ENCODE data around the genes PPAN, RAVER1 and KRI1.

DNA sequence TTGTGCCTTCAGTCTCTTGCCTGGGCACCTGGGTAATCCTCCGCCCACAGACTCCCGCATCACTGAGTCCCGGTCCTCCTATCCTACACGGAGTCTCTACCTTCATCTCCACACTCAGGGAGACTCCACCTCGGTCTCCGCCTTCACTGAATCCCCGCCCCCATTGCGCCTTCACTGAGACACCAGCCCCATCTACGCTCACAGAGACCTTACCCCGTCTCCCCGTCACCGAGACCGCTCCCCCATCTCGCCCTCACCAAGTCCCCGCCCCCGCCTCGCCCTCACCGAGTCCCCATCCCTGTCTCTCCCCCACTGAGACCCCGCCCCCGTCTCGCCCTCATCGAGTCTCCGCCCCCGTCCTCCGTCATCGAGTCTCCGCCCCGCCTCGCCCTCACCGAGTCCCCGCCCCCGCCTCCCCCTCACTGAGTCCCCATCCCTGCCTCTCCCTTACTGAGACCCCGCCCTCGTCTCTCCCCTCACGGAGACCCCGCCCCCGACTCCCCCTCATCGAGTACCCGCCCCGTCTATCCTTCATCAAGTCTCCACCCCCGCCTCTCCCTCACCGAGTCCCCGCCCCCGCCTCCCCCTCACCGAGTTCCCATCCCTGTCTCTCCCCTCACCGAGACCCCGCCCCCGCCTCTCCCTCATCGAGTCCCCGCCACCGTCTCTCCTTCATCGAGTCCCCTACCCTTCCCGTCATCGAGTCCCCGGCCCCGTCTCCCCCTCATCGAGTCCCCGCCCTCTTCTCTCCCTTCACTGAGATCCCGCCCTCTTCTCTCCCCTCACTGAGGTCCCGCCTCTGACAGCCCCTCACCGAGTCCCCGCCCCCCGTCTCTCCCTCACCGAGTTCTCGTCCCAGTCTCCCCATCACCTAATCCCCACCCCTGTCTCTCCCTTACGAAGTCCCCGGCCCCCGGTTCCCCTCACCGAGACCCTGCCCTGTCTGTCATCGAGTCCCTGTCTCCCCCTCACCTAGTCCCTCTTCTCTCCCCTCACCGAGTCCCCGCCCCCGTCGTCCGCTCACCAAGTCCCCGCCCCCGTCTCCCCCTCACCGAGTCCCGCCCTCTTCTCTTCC lies 23.3 kb upstream of the ZNF846 start:
- RRBS, result no CpG with 5 or more reads among the region's 79 CpGs

GRCh38 chr19:9914346-9914990 lies 21.8 kb downstream of the OLFM2 start:
- RRBS, result 1% methylated on average over 24 of the region's 59 CpGs

- RRBS, result 81% methylated on average over 17 of the region's 32 CpGs
Observed at GRCh38 chr19:9966404-9967102, 30.2 kb upstream of the OLFM2 start.

- RRBS, result 8% methylated on average over 45 of the region's 83 CpGs
Observed at GRCh38 chr19:10105820-10106946, at the start of gene PPAN. PPAN (plus strand) TSS chr19:10106362.

DNA sequence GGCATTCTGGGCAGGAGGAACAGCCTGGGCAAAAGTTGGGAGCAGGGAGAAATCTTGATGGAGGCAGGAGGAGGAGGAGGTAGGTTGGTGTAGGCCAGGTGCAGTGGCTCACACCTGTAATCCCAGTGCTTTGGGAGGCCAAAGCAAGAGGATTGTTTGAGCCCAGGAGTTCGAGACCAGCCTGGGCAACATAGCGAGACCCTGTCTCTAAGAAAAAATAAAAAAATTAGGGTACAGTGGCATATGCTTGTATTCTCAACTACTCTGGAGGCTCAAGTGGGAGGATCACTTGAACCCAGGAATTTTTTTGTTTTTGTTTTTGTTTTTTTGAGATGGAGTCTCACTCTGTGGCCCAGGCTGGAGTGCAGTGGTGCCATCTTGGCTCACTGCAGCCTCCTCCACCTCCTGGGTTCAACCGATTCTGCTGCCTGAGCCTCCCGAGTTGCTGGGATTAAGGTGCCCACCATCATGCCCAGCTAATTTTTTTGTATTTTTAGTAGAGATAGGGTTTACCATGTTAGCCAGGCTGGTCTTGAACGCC lies 7.5 kb upstream of the ICAM4 start:
- RRBS, result no CpG with 5 or more reads among the region's 5 CpGs

DNA sequence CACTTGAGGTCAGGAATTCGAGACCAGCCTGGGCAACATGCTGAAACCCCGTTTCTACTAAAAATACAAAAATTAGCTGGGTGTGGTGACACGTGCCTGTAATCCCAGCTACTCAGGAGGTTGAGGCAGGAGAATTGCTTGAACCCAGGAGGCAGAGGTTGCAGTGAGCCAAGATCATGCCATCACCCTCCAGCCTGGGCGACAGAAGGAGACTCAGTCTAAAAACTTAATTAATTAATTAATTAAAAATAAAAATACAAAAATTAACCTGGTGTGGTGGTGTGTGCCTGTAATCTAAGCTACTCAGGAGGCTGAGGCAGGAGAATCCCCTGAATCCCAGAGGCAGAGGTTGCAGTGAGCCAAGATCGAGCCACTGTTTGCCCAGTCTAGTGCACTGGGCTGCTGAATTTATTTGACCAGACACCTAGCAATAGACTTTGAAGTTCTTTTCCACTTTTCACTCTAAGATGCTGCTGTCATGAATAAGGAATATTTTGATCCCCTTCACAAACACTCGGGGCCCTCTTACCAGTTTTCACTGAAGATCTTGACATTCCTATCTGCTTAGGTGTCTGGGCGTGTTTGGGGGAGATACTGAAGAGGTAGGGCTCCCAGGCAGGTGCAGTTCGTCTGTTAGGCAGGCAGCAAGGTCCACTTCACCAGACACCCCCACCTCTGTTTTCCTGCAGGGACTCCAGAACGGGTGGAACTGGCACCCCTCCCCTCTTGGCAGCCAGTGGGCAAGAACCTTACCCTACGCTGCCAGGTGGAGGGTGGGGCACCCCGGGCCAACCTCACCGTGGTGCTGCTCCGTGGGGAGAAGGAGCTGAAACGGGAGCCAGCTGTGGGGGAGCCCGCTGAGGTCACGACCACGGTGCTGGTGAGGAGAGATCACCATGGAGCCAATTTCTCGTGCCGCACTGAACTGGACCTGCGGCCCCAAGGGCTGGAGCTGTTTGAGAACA lies 3.7 kb upstream of the ICAM4 start:
- RRBS, result no CpG with 5 or more reads among the region's 20 CpGs

DNA sequence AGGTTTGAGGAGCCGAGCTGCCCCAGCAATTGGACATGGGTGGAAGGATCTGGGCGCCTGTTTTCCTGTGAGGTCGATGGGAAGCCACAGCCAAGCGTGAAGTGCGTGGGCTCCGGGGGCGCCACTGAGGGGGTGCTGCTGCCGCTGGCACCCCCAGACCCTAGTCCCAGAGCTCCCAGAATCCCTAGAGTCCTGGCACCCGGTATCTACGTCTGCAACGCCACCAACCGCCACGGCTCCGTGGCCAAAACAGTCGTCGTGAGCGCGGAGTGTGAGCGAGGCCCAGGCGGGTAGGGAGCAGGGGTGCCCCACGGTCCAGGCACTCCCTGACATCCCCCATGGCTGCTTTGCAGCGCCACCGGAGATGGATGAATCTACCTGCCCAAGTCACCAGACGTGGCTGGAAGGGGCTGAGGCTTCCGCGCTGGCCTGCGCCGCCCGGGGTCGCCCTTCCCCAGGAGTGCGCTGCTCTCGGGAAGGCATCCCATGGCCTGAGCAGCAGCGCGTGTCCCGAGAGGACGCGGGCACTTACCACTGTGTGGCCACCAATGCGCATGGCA lies 4.4 kb downstream of the ICAM5 start:
- RRBS, result 98% methylated on average over 10 of the region's 38 CpGs

GRCh38 chr19:10332955-10334003 lies at the start of gene RAVER1:
RAVER1 (minus strand) TSS chr19:10333529.
- RRBS, result 2% methylated on average over 32 of the region's 93 CpGs

- RRBS, result 82% methylated on average over 9 of the region's 19 CpGs
Observed at GRCh38 chr19:10335710-10336179, 2.4 kb upstream of the RAVER1 start.

GRCh38 chr19:10402227-10403061 lies 898 bp downstream of the CDC37 start:
- RRBS, result 3% methylated on average over 3 of the region's 17 CpGs

GRCh38 chr19:10565491-10566549 lies at the start of gene KRI1:
KRI1 (minus strand) TSS chr19:10566010.
- RRBS, result under 1% methylated on average over 32 of the region's 98 CpGs

GRCh38 chr19:10612335-10612891 lies 12.9 kb upstream of the SLC44A2 start:
- RRBS, result no CpG with 5 or more reads among the region's 11 CpGs

DNA sequence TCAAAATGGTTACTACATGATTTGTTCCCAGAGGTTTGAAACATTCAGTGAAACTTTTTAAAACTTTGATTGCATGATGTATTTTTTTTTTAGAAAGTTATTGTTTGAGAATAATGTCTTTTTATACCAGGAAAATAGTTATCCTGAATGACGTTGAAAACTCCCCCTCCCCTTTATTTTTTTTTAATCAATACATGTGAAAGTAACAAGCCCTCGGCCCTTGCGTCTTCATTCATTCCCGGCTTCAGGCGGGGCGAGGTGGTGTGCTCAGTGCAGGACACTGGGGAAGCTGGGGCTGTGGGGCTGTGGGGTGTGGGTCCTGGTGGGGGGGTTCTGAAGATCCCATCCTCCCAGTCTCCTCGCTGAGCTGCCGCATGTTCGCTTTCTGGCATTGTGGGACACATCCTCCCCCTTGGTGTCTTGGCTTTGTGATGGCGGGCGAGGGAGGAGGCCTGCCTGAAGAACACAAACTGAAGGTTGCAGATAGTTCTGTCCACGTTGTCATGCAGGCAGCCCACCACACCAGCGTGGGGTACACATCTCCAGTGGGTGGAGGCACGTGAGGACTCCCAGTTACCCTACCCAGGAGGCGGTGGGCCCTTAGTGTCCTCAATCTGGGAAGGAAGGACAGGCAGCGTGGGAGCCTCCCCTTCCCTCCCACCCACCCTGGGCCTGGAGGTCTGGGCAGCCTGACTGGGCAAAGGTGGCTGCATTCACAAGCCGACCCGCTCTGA lies 15.5 kb upstream of the QTRT1 start:
- RRBS, result no CpG with 5 or more reads among the region's 18 CpGs

DNA sequence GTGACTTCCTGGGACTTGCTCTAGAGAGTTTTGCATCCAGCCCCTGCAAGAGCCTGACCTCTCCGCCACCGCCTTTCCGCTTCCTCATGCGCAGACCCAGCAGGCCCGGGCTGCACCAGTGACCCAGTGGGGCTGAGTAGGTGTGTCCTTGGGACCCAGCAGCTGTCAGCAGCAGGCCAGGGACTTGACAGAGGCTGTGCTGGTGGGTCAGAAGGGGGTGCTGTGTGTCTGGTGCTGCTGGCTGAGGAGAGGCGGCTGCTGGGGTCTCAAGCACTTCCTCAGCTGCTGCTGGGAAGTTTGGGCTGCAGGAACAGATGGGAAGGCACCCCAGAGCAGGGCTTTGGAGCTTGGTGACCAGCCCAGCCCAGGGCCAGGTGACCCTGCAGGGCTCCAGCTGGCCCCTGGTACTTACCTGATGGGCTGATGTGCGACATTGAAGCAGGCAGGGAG lies 13.2 kb upstream of the QTRT1 start:
- RRBS, result no CpG with 5 or more reads among the region's 7 CpGs

GRCh38 chr19:10712546-10713515 lies 5.0 kb upstream of the DNM2 start:
- RRBS, result 100% methylated on average over 5 of the region's 41 CpGs

DNA sequence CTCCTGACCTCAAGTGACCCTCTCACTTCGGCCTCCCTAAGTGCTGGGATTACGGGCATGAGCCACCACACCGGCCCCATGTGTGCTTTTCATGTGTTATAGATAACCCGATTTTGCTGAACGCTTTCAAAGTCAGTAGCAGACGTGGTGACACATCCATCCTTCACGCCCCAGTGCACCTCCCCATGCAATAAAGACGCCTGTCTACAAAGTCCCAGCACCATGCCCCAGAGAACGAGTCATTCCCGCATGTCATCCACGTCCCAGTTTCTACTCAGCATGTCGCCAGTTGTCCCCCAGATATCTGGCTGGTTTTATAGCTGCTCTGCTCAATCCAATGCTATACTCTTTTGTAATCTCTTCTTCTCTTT lies 42.4 kb downstream of the DNM2 start:
- RRBS, result no CpG with 5 or more reads among the region's 12 CpGs

DNA sequence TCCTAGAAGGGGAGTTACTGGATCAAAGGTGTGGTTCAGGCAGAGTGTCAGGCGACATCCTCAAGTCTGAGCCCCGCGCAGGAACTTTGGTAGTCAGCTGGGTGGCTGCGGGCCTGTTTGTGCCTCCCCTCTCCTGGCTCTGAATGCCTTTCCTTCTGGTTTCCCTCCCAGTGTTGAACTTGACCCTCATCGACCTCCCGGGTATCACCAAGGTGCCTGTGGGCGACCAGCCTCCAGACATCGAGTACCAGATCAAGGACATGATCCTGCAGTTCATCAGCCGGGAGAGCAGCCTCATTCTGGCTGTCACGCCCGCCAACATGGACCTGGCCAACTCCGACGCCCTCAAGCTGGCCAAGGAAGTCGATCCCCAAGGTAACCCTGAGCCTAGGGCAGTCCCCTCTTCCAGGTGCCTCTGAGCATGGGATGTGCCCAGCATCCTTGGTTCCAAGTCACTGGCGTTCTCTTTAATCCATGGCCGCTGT lies 57.7 kb downstream of the DNM2 start:
- RRBS, result 97% methylated on average over 3 of the region's 16 CpGs

DNA sequence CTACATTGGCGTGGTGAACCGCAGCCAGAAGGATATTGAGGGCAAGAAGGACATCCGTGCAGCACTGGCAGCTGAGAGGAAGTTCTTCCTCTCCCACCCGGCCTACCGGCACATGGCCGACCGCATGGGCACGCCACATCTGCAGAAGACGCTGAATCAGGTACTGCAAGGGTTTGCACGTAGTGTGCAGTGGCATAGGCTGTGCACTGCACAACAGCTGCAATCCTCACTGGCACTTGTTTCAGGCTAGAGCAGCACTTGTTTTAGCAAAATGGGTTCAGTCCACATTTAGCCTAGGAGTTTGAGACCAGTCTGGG lies 53.1 kb downstream of the TMED1 start:
- RRBS, result no CpG with 5 or more reads among the region's 10 CpGs

- RRBS, result no CpG with 5 or more reads among the region's 22 CpGs
Observed at GRCh38 chr19:10812020-10812583, 23.9 kb downstream of the TMED1 start.

DNA sequence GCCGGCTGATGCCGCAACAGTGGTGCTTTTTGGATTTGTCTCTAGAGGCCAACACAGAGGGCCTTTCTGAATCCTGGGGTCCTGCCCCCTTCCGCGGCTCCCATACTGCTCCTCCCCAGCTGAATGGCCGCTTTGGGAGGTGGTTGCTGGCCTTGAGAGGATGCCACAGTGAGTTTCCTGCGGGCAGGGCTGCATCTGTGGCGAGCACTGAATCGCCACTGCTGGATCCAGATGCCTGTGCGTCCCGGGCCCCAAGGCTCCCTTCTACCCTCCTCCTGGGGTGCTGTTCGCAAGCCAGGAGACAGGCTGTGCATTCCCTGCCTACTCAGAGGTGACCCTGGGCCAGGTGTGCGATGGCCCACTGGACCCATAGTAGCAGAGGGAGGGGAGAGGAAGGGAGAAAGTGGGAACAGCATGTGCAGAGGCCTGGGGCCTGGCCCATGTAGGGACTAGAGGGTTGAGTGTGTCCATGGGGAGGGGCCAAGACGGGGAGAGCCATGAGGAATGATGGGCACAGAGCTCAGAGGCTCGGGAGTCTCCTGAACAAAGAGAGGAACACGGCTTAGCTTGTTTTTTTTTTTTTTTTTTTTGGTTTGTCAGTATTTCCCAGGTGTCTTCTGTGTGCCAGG lies 27.2 kb downstream of the CARM1 start:
- RRBS, result no CpG with 5 or more reads among the region's 15 CpGs

Measured in CMK (cell line).